ENCODE measurements around a stretch of chr19.

DNA sequence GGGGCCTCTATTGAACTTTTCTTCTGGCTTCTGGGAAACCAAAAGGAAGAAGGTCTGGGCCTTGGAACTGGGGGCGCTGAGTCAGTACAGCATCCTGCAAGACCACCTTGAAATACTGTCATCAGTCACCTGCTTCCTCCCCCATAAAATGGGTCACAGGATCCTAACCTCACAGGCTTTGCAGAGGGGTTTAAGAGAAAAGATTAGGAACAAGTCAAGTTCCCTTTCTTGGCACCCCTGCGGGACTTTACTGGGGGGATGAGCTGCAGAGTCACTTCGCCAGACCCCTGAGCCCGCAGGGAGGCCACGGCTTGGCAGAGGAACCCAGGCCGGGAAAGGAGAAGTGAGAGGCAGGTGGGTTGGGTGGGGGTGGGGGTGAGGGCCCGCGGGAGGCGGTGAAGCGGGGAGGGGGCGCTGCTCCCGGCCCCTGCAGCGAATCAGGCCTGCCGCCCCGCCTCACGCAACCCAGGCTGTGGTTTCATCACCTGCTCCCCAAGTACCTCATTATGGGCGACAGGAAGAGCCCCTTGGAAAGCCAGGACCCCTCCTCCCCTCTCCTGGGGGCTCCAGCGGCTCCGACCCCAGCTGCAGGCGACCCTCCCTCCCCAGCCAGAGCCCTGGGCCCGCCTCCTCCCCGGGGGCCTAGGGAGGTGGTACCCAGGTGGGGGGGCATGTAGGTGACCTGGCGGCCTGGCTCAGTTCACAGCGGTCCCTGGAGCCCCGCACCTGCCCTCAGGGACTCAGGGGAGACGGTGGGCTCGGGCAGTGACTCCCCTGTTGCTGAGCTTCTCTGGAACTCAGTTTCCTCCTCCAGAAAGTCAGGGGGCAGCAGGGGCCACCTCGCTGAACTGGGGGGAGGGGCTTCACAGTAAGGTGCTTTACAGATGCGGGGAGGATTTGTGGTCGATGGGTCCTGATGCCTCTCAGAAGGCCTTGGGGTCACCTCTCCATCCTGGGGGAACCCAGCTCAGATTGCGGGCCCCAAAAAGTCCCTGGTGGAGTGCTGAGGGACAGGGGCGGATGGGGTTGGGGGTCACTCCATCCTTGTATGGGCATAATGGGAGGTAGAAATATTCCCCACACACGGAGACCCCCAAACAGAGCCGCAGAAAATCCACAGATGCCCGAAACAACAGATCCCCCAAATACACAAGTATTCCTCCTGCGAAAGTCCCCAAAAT is 9.4 kb downstream of the MEF2B start:
- PRO-cap, result no peak

DNA sequence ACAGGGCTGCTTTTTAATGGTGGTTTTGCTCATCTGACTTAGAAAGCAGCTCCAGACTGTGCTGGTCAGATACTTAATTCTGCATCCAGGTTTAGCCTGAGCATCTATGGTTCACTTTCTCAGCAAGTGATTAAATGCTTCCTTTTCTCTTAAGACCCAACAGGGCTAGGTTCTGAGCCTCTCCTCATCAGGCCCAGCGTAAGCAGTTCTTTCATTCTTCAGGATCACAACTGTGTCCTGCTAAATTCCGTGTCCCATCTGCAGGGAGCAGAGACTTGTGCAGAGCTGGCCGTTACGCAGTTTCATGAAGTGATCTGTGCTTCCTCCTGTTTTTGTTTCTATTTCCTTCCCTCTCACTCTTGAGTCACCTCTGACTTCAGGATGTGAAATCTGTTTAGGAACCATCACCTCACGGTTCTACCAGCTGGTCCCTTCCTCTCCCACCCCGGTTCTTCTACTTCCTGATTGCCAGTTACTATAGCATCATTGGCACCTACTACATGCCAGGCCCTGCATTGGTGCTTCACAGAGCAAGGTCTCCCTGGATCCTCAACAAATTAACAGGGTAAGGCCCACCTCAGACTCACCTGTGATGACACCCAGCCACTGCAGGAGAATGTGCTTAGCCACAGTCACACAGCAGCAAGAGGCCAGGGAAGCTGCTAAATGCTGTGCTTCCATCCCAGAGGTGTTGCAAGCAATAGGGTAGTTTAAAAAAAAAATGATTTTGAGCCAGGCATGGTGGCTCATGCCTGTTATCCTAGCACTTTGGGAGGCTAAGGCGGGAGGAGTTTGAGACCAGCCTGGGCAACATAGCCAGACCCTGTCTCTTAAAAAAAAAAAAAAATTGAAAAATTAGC is 8.6 kb downstream of the MAU2 start:
- PRO-cap, result no peak

- PRO-cap, result no peak
Measured at GRCh38 chr19:19406659-19407264, 1.3 kb downstream of the GATAD2A start.

DNA sequence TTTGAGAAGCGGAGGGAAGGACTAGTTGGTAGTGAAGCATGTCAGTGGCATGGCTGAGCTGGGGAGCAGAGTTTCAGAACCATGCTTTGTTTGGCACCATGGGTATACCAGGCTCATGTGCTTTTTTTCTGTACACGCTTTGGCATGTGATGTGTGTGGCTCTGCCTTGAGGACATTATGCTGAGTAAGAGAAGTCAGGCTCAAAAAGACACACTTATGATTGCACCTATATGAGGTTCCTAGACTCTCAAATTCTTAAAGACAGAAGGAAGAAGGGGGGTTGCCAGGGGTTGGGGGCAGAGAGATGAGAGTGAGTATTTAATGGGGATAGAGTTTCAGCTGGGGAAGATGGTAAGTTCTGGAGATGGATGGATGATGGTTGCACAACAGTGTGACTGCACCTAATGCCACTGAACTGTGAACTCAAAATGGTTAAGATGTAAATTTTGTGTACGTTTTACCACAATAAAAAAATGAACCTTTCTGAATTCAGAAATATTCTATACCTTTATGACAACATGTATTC is 21.4 kb downstream of the GATAD2A start:
- PRO-cap, result no peak

DNA sequence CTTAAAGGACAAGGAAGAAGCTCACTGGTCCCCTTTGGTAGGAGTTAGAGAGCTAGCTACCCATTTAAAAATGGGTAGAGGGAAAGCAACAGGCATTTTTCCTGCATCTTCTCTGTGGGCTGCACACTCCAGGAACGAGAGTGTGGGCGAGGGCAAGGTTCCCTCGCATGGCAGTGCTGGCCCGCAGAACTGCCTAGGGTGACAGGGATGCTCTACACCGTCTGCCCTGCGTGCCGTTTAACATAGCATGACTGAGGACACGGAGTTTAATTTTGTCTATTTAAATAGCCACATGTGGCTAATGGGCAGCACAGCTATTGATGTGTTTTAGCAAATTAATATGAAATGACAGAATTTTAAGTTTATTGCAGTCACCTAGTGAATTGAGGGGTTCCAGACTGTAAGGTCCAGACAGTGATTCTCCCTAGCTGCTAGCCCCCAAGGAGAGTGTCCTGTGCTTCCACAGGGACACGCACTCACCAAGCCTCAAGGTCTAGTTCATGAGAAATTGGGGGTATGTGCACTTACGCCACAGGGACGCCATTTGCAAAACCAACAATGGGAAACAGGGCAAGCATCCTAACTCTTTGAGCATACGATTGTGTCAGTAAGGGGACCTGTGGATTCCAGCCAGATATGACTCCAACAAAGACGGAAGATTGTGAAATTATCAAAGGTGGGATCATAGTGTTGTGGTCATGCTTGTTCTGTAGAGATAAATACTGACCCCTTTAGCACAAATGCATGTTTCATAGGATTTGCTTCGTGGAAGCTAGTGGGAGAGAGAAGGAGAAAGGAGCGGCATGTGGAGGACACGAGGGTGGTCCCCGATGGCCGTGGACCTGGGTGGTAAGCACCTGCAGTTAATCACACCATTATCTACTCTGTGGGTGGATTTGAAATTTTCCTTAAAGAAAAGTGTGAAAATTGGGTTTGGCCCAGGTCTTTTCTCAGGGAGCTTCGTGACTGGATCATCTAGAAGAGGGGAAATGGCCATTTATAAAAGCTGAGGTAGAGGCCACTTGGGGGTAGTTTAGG is 37.7 kb downstream of the GATAD2A start:
- PRO-cap, result no peak

- PRO-cap, result no peak
Measured at GRCh38 chr19:19452930-19453711, 47.6 kb downstream of the GATAD2A start.

DNA sequence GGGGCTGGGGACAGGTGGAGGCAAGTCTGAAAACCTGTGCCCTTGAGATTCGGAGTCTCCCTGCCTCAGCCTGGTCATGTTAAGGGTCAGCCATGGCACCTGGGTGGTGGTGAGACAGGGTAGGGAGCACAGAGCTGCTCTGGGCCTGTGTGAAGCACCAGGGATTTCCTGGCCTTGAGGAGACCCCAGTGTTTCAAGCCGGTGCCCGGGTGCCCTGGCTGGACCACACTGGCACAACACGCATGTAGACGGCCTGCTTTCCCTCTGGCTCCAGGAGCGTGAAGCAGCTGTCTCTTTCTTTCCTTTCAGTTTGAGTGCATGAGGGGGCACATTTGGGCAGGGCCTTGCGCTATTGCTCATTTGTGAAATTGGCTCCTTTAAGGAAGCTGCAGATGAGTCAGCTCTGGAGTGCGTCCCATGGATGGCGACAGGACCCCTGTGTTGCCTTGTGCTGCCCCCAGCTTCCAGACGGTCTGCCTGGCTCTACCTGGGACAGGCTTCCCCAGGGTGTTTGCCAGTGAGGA is 51.7 kb downstream of the TSSK6 start:
- PRO-cap, result unidirectional peak, minus-strand start at position 285 of the sequence

- PRO-cap, result bidirectional peak, plus-strand start at chr19:19489559, minus-strand start at chr19:19489338
Measured at GRCh38 chr19:19489017-19490202, 25.9 kb downstream of the TSSK6 start.

- PRO-cap, result no peak
Measured at GRCh38 chr19:19526805-19527222, 1.9 kb upstream of the YJEFN3 start.

GRCh38 chr19:19540310-19540785 is 2.3 kb downstream of the CILP2 start:
- PRO-cap, result no peak

DNA sequence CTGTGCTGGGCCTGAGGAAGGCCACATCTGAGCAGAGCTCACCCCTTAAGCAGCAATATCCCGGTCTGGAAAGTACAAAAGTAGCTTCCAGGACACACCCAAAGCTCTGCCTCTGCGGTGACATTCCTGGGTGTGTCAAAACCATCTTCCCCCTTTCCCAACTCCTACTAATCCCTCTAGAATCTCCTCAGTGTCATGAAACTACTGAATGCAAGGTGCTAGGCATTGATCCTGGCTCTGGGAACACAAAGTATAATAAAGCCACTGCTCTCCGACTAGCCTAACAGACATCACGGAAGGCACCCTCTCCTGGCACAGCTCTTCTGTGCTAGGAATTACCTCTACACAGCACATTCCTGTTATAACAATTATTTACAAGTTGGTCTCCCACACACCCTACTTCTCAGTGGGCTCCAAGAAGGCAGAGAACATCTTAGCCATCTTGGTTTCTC is 4.9 kb downstream of the PBX4 start:
- PRO-cap, result no peak

DNA sequence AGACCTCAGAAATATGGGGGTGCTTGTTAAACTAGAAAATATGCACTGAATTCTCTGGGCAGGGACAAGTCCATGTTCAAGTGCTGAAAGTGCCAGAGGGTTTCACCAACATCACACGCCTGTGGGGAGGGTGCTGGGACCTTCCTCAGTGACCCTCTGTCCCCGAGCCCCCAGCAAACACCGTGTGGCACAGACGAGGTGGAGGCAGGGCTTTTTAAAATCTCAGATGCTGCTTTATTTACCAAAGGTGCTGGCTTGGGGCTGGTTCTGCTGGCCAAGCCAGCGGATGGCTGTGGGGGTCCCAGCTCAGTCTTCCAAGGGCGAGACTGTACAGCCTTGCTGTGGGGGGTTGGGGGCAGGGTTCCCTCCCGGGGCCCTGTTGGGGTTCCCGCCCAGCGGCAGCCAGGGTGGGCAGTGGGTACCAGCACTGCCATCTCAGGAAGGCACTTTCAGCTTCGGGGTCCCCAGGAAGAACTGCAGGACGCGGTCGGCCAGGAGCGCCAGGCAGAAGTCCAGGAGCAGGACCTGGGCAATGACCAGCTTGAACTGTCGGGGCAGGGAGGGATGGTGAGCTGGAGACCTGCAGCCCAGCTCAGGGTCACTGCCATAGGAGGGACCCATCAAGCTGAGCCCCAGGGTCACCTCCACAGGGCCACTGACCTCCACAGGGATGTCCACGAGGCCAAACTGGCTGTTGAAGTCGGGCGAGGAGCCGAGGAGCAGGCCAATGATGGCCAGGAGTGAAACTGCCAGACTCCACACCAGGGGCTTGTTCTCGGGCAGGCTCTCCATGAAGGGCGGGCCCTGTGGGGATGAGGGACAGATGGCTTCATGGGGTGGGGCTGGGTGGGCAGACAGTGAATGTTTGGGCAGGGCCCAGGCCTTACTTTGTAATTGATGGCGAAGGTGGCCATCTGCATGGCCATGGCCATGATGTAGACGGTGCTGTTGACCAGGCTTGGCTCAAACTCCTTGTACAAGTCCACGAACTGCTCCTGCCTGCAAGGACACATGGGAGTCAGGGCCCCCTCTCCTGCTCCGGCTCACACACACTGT is 1.9 kb upstream of the GMIP start:
- PRO-cap, result no peak

GRCh38 chr19:19660930-19662278 is 2.1 kb downstream of the ATP13A1 start:
- PRO-cap, result no peak

GRCh38 chr19:19775696-19777067 is 43.3 kb upstream of the ZNF14 start:
- PRO-cap, result bidirectional peak, plus-strand start at chr19:19776584, minus-strand start at chr19:19776364; unidirectional peak, plus-strand start at chr19:19776786; unidirectional peak, plus-strand start at chr19:19776835

DNA sequence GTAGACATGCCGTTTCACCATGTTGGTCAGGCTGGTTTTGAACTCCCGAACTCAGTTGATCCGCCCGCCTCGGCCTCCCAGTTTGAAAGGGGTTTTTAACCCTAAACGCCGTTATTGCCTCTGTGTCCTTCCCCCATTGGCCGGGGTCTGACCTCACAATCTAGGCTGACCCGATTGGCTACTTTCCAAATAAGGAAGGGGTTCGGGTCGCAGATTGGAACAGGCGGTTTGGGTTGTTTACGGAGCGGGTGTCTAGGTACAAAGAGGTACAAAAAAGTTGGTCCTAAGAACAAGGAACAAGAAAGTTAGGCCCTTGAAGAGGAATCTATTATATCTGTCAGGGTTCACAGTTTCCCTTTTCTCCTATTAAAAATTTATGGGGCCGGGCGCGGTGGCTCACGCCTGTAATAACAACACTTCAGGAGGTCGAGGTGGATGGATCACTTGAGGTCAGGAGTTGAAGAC is 1.0 kb downstream of the ZNF253 start:
- PRO-cap, result unidirectional peak, minus-strand start at position 88 of the sequence

GRCh38 chr19:20152496-20152927 is 14.5 kb upstream of the ZNF486 start:
- PRO-cap, result no peak

- PRO-cap, result no peak
Measured at GRCh38 chr19:20154489-20155199, 12.4 kb upstream of the ZNF486 start.

GRCh38 chr19:20423180-20424192 is 142.1 kb downstream of the ZNF737 start:
- PRO-cap, result no peak

DNA sequence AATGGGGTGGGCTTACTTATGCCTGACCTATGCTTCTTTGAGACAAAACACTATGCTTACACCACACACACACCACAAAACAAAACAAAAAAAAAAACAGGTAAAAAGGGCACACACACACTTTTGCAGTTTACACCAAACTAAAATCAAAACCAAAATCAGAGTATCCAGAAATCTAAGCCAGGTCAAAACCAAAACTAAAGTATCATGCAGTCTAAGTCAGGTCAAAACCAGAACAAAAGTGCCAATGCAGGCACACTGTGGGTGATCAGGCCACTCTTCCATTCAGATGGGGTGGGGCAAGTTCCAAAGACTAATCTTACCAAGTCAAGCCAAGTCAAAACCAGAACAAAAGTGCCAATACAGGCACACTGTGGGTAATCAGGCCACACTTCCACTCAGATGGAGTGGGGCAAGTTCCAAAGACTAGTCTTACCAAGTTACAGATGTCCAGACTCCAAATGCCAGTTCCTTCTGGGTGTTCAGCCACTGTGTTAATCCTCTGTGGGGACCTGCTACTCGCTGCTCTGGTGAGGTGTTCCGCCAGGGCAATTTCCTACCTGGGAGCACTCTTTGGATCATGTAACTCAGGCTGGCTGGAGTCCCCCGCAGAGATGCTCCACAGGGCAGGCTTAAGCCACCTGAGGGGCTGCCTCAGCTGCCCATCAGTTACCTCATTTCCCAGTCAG is 134.0 kb downstream of the ZNF737 start:
- PRO-cap, result no peak

GRCh38 chr19:20615964-20616341 is 45.4 kb downstream of the ZNF626 start:
- PRO-cap, result no peak